Sigmoid colon (tissue), 4 donors: ENCODE measurements around the gene FAM83G.

DNA sequence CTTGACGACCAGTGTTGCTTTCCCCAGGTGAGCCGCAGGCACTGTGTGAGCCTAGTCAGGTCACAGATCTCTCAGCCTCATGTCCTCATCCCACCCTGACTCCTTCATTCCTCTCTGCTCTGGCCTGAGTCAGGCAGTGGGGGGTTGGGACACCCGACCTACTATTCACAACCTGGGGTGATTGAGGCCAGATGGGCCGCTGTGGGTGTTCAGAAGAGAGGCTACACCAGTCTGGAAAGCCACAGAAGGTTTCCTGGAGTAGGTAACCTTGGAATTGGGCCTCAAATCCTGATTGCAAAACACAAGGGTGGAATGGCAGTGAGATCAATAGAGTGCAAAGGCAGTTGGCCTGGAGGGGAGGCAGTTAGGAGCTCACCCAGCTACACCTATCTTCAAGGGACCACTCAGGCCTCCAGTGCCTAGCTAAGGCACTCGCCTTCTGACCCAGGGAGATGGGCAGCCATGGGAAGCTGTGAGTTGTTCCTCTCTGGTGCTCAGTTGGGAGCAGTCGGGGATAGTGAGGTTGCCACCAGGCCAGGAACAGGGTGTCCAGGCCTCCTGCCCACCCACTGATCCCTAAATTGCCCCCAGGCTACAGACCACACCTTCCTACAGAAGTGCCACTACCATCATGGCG, 29.8 kb downstream of the MYO15A start:
- PRO-cap, result no peak
- RAMPAGE, long total RNA, 4 experiments, result no peak in any of the 4 experiments

DNA sequence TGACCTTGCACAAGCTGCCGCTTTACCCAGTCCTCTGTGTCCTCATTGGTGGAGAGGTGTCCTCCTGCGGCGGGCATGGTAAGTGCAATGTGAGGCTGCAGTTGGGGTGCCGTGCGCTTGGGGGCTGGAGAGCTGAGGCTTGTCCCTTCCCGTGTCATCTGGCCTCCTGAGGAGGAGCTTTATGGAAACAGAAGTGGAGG, 5.0 kb downstream of the SMCR8 start:
- PRO-cap, result no peak
- RAMPAGE, long total RNA, 4 experiments, result no peak in any of the 4 experiments

GRCh38 chr17:18493039-18493509, 16.5 kb downstream of the LGALS9C start:
- PRO-cap, result no peak
- RAMPAGE, long total RNA, 4 experiments, result no peak in any of the 4 experiments

GRCh38 chr17:18718659-18719264, 25.1 kb upstream of the FBXW10 start:
- PRO-cap, result no peak
- RAMPAGE, long total RNA, 4 experiments, result no peak in any of the 4 experiments

DNA sequence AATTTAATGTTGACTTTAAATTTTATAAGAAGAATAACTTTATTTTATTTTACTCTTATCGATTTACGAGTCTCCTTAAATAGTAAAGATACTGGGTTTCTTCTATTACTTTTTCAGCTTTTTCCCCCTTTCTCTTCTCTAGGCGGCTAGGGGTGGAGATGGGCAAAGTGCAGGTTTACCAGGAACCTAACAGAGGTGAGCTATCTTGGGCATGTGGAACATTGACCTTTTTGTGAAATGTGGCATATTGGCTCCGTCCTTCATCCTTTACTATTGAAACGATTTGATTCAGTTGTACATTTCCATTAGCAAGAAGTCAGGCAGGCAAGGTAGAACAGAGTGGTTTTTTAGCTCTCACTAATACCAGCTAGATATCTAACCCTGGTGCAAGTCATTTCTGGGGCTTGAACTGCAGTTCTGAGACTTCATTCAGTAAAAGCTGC, 9.2 kb downstream of the PRPSAP2 start:
- PRO-cap, result no peak
- RAMPAGE, long total RNA, 4 experiments, result start-site peak on the plus strand in 1 of 4 experiments, centred at position 137 of the sequence, 8 reads per replicate

DNA sequence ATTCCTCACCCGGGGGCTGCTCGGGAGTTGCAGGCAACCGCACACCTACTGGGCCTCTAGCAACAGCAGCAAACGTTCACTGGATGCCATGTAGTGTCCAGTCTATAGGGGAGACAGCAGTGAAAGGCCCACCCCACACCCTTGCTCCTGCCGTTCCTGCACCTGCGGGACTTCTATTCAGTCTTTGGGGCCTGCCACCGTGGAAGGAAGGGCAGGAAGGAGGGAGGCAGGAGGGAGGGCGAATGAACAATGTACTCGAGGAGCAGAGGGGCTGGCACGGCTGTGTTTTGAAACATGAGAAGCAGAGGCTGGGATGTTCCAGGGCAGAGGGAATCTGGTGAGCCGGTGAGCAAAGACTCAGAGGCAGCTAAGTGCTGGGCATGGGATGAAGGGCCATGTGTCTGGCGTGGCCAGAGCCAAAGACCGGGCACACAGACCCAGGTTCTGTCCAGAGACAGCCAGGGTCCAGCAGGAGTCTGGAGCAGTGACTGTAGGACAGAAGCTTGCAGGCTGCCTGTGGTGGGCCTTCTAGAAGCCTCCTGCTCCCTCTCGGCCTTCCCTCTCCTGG, 15.3 kb downstream of the SLC5A10 start:
- PRO-cap, result no peak
- RAMPAGE, long total RNA, 4 experiments, result no peak in any of the 4 experiments

DNA sequence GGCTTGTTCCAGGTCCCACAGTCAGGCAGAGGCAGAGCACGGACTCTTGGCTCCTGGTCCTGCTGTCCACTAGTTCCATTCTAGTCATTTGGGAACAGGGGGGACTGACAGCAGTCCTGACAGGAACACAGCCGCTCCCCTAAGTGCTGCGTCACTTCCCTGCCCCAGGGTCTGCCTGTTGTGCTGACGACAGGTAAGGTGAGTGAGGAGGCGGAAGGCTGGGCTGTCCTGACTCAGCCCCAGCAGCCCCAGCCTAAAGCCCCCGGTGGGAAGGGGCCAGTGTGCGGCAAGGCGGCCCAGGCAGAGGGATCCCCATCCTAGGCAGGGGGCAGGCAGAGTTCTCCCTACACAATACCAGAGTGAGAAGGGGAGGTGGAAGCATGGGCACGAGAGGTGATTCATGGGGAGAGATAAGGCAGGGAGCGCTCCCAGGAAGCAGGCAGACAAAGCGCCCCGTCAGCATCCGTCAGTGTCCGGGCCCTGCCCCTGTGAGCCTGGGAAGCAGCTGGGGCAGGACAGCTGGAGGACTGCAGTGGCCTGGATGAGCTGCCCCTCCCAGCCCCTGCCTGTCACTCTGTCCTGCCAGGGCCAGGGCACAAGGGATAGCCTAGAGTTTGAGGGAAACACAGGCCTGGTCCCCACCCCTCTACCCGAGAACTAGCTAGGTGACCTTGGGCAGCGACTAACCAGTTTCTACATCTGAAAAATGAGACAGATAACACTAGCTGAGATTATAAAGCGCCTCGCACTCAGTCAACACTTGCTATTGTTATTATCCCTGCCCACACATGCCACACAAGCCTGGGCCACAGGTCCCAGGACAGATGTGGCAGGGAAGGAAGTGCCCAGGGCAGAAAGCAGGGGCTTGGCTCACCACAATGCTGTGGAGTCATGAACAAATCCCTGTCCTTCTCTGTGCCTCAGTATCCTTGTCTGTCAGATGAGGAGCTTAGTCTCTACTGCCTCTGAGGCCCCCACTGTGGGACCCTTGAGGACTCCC, 3.9 kb downstream of the FAM83G start:
- PRO-cap, result no peak
- RAMPAGE, long total RNA, 4 experiments, result no peak in any of the 4 experiments

DNA sequence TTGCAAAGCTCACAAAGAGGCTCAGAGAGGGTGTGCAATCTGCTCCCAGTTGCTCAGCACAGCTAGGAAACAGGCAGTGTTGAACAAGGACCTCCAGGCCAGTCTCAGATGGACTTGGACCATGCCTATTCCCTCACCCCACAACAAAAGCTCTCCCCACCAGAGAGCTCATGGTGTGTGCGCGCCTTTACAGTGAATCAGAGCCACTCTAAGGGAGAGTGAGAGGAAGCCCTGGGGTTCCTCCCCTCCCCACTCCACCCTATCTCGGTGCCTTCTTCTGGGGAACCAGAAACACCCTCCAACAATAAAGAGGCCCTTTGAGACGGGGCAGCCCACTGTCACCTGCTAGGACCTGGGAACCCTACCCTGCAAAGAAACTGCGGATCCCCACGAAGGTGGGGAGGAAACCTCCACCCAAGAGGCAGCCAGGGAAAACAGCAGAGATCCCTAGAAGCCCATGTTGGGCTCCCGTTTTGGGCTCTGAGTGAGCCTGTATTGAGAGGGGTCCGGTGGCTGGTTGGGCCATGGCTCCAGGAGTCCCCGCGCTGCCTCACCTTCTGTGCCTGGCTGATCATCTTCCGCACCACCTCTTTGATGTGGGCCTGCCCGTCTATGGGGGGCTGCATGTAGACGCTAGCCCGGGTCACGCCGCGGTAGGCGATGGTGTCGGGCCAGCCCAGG, 1.5 kb downstream of the FAM83G start:
- PRO-cap, result no peak
- RAMPAGE, long total RNA, 4 experiments, result no peak in any of the 4 experiments

- PRO-cap, result bidirectional peak, plus-strand start at chr17:19004319, minus-strand start at chr17:19004171
- RAMPAGE, long total RNA, 4 experiments, result no peak in any of the 4 experiments
Observed at GRCh38 chr17:19003664-19004628, 618 bp downstream of the FAM83G start.

DNA sequence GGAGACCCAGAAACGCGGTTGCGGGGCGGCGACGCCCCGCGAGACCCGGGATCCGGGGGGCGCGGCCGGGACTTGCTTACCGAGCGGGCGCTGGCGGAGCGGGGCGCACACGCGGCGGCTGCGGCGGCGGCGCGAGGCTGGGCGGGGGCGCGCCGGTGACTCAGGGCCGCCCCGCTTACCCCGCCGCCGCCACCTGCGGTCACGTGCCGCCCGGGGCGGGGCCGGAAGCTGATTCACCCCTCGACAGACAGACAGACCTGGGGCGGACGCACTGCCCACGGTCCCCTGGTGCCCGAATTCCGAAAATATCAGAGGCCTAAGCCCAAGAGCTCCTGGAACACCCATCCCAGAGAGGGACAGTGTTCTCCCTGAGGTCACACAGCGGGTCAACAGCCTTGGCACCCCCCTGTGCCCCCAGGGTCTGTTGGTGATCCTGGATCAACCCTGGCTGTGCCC, at the start of gene FAM83G:
TSS of gene FAM83G (minus strand) at position 136 of the 456 bp plus-strand sequence.
- PRO-cap, result bidirectional peak, plus-strand start at position 250 of the sequence, minus-strand start at position 162 of the sequence
- RAMPAGE, long total RNA, 4 experiments, result no peak in any of the 4 experiments

DNA sequence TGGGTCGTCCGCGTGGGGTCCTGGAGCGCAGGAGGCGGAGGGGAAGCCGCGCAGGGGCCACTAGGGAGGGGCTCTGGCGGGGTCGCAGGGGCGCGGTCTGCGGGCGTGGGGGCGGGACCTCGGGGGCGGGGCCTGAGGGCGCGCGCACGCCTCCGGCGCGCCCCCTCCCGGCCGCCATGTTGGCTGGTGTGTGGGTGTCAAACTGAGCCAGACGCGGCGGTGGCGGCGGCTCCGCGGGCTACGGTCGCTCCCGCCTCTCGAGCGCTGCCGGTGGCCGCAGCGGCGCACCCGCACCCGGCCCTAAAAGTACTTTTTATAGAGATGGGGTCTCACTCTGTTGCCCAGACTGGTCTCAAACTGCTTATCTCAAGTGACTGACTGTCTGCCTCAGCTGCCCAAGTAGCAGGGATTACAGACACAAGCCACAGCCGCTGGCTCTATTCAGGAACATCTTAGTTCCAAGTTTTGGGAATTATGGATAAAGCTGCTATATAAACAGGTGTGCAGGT, 16.3 kb upstream of the GRAPL start:
- PRO-cap, result no peak
- RAMPAGE, long total RNA, 4 experiments, result no peak in any of the 4 experiments

GRCh38 chr17:19263329-19263933, 26.3 kb downstream of the EPN2 start:
- PRO-cap, result no peak
- RAMPAGE, long total RNA, 4 experiments, result no peak in any of the 4 experiments

GRCh38 chr17:19283962-19284578, 46.9 kb downstream of the EPN2 start:
- PRO-cap, result no peak
- RAMPAGE, long total RNA, 4 experiments, result no peak in any of the 4 experiments

DNA sequence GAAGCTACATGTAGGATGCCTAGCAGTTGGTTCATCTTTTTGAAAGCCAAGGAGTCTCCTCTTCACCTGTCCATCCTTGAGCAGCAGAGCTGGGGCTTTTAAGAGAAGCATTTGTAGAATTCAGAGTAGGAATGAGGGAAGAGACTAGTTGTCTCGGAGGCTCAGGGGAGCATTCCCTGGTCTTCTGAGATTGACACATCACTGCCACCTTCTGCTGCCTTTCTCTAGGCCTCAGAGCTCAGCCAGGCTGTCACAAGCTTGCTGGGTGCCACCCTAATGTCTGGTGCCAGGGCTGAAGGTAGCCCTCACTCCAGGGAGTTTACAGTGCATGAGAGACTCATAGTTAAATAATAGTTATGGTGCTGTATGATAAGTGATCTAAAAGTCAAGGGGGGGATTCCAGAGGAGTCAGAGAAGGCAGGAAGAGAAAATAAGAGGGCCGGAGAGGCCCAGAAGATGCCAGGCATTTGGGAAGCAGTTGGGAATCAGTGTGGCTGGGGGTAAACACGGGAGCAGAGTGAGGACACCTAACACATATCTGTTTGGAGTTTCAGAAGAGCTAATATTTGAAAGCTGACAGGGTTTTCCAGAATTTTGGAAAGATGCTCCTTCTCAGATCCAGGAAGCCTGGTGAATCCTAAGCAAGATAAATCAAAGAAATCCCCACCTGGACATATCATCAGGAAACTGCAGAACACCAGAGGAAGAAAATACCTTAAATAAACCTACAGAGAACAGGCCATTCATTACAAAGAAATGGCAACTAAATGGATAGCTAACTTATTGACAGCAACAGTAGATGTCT, 39.5 kb downstream of the B9D1 start:
- PRO-cap, result no peak
- RAMPAGE, long total RNA, 4 experiments, result no peak in any of the 4 experiments

DNA sequence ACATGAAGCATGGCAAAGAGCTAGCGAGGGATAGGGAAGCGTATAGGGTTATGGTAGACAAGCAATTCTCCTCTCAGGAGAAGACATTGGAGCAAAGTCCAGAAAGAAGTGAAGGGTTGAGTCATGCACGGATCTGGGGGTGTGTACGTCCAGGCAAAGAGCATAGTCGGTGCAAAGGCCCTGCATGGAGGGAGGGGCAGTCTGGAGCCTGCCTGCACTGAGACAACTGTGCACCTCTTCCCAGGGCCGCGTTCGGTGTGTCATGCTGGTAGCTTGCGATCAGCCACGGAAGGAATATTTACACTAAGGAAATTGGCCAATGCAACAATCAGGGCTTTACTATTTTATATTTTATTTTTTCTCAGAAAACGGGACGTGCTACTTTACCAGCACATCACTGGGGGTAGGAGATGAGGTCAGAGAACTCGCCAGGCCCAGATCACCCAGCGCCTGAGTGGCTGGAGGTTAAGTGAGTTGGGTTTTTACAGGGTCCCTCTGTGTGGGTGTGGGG, 6.6 kb upstream of the B9D1 start:
- PRO-cap, result no peak
- RAMPAGE, long total RNA, 4 experiments, result no peak in any of the 4 experiments

DNA sequence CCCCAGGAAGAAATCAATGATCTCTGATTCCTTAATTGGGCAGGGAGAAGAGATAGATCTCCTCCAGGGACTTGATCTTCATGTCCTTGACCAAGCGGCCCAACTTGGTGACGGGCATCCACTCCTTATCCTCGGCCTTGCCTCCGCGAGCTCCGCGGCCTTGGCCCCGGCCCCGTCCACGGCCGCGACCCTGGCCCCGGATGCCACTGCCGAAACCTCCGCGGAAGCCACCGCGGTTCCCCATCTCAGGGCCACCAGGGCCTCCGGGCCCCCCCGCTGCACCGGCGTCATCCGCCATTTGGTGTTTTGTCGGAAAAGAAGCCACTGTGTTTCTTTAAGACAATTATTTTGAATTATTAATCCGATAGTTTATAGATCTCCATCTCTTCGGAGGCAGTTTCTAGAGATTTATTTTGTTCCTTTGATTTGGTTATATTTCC, 35.5 kb downstream of the RNF112 start:
- PRO-cap, result no peak
- RAMPAGE, long total RNA, 4 experiments, result no peak in any of the 4 experiments

GRCh38 chr17:19448370-19449477, 37.7 kb downstream of the RNF112 start:
- PRO-cap, result no peak
- RAMPAGE, long total RNA, 4 experiments, result no peak in any of the 4 experiments

DNA sequence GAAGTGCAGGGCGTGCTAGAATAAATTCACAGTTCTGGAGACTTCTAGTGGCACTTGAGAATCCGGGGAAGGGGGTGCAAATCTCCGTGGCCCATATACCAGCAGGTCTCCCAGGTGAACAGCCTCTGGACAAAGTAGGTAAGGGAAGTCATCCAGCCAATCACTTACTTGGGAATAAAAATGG, 41.4 kb downstream of the RNF112 start:
- PRO-cap, result no peak
- RAMPAGE, long total RNA, 4 experiments, result no peak in any of the 4 experiments

DNA sequence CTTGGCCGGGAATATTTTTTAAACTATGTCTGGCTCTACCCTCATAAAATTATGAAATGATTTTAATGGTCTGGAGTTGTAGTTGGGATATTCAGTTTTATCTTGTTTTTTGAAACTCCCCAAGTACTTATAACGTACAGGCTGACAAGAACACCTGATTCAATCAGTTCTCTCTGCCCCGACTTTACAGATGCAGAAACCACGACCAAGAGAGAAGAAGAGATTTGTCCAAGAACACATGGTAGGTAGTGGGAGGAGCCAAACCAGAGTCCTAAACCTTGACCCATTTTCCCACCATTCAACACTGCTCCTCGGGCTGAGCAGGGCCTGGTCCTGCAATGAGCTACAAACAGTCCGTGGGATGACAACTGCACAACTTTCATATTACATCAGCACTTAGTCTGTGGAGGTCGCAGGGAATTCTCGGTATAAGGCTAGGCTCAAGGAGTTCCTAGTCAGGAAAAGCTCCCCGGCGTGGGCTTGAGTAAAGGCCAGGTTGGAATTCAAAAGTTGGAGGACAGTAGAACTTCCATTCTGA, 45.7 kb upstream of the SLC47A1 start:
- PRO-cap, result no peak
- RAMPAGE, long total RNA, 4 experiments, result no peak in any of the 4 experiments

- PRO-cap, result no peak
- RAMPAGE, long total RNA, 4 experiments, result no peak in any of the 4 experiments
Observed at GRCh38 chr17:19531101-19531565, 2.5 kb upstream of the SLC47A1 start.